Heart left ventricle (tissue), 7 donors: ENCODE data around the genes CASP5, RAB39A and ATM.

GRCh38 chr11:102552314-102553019 is 21.9 kb upstream of the MMP7 start:
- PRO-cap, 6 experiments = no peak in any of the 6 experiments
- RAMPAGE, long total RNA, 2 experiments = no peak in any of the 2 experiments
- RRBS = no CpG with 5 or more reads among the region's 10 CpGs

DNA sequence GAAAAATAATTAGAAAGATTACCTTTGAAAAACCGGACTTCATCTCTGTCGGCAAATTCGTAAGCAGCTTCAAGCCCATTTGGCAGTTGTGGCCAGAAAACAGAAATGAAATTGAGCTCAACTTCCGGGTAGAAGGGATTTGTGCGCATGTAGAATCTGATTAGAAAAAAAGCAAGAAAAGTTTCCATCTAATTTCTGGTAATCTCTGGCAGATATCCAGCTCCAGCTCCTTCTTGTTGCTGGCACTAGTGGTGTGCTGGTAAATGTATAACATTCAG is 5.4 kb downstream of the MMP1 start:
- PRO-cap, 6 experiments = no peak in any of the 6 experiments
- RAMPAGE, long total RNA, 2 experiments = no peak in any of the 2 experiments
- RRBS = 85% methylated on average over 4 of the region's 5 CpGs

DNA sequence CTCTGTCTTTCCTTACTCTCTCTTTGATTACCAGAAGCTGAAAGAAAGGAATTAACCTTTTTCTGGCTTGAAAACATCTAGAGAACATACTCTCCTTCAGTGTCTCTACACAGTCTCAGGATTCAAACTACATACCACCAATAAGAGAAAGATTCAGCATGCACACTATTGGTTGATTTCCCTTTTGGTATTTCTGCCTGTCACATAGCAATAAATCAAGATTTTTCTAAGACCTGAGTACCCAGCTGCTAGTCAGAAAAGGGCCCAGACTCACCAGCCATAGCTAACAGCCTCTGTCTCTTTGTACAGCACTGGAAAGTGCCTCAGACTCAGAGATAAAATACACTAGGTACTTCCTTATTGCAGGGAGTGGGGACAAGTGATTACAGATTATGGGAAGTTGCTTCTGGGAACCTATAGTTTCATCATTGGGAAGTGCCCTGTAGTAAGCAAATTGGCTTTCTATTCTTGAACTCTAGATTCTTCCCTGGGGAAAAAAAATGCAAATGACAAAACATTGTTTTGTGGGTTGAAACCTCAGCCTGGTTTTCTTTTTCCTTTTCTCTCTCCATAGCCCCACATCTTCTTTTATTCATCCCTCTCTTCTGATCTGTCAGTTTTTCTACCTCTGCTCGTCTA is at the start of gene CASP5:
Gene CASP5, minus strand, starts transcription at position 313 of the 639 bp plus-strand sequence.
- PRO-cap, 6 experiments = no peak in any of the 6 experiments
- RAMPAGE, long total RNA, 2 experiments = no peak in any of the 2 experiments
- RRBS = no CpG with 5 or more reads among the region's 1 CpG

GRCh38 chr11:105960953-105961336 is 61.1 kb downstream of the MSANTD4 start:
- PRO-cap, 6 experiments = no peak in any of the 6 experiments
- RAMPAGE, long total RNA, 2 experiments = no peak in any of the 2 experiments
- RRBS = no CpG with 5 or more reads among the region's 5 CpGs

DNA sequence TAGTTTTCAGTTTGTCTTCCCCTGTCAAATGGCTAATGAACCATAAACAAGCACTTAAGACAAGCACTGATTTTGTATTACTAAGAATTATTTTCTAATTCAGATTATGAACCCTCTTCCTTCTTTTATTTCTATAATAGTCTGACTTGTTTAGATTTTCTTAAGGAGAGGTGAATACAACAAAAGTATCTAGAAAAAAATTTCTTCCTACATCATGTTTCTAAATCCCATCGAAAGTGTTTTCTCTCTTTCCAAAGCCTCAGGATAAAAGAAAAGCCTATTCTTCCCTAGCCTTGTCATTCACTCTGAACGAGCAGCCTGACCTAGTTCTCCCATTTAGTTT is 209.0 kb upstream of the GUCY1A2 start:
- PRO-cap, 6 experiments = no peak in any of the 6 experiments
- RAMPAGE, long total RNA, 2 experiments = no peak in any of the 2 experiments
- RRBS = no CpG with 5 or more reads among the region's 2 CpGs

- PRO-cap, 6 experiments = no peak in any of the 6 experiments
- RAMPAGE, long total RNA, 2 experiments = no peak in any of the 2 experiments
- RRBS = no CpG with 5 or more reads among the region's 8 CpGs
Measured at GRCh38 chr11:107856801-107857397, 1.7 kb downstream of the SLC35F2 start.

- PRO-cap, 6 experiments = peak in 1 of 6 experiments; most common plus-strand start chr11:107928435 (in 1)
- RAMPAGE, long total RNA, 2 experiments = start-site peak on the plus strand in 1 of 2 experiments, at chr11:107928446-107928462 at its widest, 8 reads per replicate
- RRBS = 1% methylated on average over 13 of the region's 45 CpGs
Measured at GRCh38 chr11:107928330-107928727, at the start of gene RAB39A. Gene RAB39A, plus strand, starts transcription at chr11:107928448.

GRCh38 chr11:108222853-108223884 is at the start of gene ATM:
Gene ATM, plus strand, starts transcription at chr11:108223067.
- PRO-cap, 6 experiments = peak in 6 of 6 experiments; most common plus-strand start chr11:108223326 (in 3); most common minus-strand start chr11:108223273 (in 2)
- RAMPAGE, long total RNA, 2 experiments = start-site peak on the plus strand in 2 of 2 experiments, at chr11:108223055-108223626 at its widest, 9 to 329 reads per replicate
- RRBS = no CpG with 5 or more reads among the region's 58 CpGs

- PRO-cap, 6 experiments = no peak in any of the 6 experiments
- RAMPAGE, long total RNA, 2 experiments = no peak in any of the 2 experiments
- RRBS = no CpG with 5 or more reads among the region's 9 CpGs
Measured at GRCh38 chr11:108225684-108226419, 3.0 kb downstream of the ATM start.

GRCh38 chr11:108357716-108358376 is 109.5 kb downstream of the C11orf65 start:
- PRO-cap, 6 experiments = no peak in any of the 6 experiments
- RAMPAGE, long total RNA, 2 experiments = no peak in any of the 2 experiments
- RRBS = no CpG with 5 or more reads among the region's 12 CpGs

DNA sequence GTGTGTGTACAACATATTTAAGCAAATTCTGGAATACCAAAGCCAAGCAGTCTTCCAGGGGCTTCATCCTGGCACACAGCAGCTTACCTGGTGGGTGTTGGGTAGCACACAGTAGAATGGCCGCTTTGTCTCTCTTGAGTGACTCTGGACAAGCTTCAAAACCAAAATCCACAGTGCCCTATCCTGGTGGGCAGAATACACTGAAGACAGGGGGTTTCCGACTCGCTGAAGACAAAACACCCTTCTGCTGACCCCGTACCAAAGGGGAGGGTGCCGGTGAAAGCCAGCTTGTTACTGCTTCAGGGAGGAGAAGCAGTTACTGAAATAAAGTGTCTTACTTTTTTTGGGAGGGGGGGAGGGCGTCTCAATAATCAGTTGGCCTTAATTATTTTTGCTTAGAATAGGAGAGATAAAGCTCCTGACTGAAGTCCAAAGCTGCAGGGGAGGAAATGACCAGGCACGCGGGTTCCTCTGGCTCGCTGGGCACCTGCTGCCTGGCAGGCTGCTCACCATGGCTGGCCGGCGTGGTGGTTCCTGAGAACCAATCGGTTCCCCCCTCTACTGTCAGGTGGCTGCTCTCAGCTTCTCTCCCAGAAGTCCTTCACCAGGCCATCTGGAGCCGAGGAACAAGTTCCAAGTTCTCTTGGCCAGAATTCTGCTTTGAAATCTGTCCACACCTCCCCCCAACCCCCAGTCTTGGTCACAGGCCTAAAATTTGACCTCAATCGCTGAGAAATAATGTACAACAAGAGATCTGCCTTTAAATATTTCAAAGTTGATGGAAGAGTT is 25.5 kb downstream of the EXPH5 start:
- PRO-cap, 6 experiments = no peak in any of the 6 experiments
- RAMPAGE, long total RNA, 2 experiments = no peak in any of the 2 experiments
- RRBS = no CpG with 5 or more reads among the region's 14 CpGs

- PRO-cap, 6 experiments = no peak in any of the 6 experiments
- RAMPAGE, long total RNA, 2 experiments = no peak in any of the 2 experiments
- RRBS = no CpG with 5 or more reads among the region's 3 CpGs
Measured at GRCh38 chr11:108672171-108672586, 7.3 kb downstream of the DDX10 start.

- PRO-cap, 6 experiments = no peak in any of the 6 experiments
- RAMPAGE, long total RNA, 2 experiments = no peak in any of the 2 experiments
- RRBS = no CpG with 5 or more reads among the region's 8 CpGs
Measured at GRCh38 chr11:109940814-109941194, 152.4 kb upstream of the ZC3H12C start.

DNA sequence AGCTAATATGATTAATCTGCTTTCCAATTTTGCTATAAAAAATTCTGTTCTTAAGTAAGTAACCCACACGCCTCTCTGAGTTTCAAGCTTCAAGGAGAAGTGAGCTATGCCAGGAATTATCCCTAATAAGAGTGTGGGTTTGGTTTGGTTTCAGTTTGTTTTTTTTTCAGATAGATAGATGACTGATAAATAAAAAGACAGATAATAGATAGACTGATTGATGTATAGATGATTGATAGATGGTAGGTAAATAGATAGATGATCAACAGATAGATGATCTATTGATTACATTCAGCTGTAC is 29.6 kb upstream of the ZC3H12C start:
- PRO-cap, 6 experiments = no peak in any of the 6 experiments
- RAMPAGE, long total RNA, 2 experiments = no peak in any of the 2 experiments
- RRBS = no CpG with 5 or more reads among the region's 1 CpG

GRCh38 chr11:110253864-110254400 is 42.5 kb downstream of the RDX start:
- PRO-cap, 6 experiments = no peak in any of the 6 experiments
- RAMPAGE, long total RNA, 2 experiments = no peak in any of the 2 experiments
- RRBS = no CpG with 5 or more reads among the region's 4 CpGs

GRCh38 chr11:110255189-110255453 is 41.3 kb downstream of the RDX start:
- PRO-cap, 6 experiments = no peak in any of the 6 experiments
- RAMPAGE, long total RNA, 2 experiments = no peak in any of the 2 experiments
- RRBS = no CpG with 5 or more reads among the region's 1 CpG

DNA sequence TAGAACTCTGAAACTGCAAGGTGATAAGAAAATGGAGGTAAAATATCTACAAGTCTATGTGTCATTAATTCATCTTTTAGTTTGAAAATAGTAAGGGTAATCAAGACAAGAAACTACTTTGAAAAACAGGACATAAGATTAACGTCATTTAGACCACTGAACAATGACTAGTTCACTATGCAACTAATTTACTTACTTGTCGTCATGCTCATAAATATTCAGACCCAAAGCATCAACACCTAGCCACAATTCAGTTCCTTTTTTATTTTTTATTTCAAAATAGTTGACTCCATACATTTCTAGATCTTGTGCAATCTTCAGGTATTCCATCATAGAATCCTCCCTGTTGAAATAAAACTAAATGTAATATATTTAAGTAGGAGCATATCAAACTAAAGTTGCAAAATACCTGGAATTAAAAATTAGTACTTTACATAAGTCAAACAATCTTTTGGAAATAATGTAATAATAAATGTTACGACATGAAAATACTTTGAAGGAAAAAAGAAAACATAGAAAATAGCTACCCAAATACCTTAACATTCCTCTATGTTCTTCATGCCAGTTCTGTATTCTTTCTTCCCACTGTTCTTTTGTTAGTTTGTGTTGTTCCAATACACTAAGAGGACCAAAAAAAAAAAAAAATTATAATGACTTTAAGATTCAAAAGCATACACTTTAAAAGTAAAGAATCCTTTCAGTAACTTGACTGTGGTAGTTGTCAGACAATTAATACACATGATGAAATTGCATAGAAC is 38.7 kb downstream of the RDX start:
- PRO-cap, 6 experiments = no peak in any of the 6 experiments
- RAMPAGE, long total RNA, 2 experiments = no peak in any of the 2 experiments
- RRBS = no CpG with 5 or more reads among the region's 3 CpGs

DNA sequence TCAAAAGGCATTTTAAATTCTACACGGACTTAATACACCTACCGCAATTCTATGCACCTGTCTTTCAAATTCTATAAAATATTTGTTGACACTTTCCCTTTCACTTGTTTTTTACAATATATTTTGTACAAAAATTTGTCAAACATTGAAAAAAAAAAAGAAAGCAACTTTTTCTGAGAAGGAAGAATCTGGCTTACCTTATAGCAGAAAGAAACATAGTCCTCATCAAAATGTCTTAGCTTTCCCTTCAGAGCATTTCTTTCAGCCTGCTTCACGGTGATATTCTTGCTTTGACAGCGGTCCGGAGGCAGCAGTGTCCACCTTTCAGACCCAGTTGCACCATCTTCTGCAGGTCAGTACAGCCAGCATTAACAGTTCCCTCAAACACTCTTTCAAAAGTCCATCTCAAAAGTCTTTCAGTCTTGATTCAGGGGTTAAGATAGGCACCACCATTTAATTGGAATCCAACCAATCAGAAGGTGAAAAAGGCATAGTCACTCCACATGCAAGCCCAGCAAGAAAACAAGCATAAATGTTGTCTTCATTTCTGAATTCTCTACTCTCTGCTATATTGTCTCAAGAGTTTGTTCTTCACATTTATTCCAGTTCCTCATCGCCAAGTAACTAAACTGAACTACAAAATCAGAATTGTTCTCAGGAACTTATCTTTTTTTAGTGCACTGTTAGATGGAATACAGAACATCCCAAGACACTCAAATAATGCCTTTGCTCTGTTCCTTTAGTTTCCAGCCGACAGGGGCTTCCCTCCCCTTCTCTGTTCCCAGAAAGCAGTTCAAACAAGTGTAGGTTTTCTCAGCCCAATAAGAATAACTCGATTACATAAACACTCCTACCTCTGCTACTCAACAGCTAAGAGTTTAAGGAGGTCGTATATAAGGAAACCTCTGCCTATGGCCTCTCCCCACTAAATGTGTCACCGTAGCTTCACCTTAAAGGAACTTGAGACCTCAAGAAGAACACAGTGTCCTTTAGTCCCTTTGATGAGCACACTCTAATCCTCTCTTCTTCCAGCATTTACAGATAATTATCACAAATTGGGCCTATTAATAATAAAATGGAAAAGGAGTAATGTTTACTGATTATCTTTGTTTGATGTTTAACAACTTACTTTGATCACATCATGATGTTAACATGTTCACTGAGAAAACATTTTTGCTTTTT is 6.7 kb downstream of the POU2AF3 start:
- PRO-cap, 6 experiments = no peak in any of the 6 experiments
- RAMPAGE, long total RNA, 2 experiments = no peak in any of the 2 experiments
- RRBS = no CpG with 5 or more reads among the region's 10 CpGs

DNA sequence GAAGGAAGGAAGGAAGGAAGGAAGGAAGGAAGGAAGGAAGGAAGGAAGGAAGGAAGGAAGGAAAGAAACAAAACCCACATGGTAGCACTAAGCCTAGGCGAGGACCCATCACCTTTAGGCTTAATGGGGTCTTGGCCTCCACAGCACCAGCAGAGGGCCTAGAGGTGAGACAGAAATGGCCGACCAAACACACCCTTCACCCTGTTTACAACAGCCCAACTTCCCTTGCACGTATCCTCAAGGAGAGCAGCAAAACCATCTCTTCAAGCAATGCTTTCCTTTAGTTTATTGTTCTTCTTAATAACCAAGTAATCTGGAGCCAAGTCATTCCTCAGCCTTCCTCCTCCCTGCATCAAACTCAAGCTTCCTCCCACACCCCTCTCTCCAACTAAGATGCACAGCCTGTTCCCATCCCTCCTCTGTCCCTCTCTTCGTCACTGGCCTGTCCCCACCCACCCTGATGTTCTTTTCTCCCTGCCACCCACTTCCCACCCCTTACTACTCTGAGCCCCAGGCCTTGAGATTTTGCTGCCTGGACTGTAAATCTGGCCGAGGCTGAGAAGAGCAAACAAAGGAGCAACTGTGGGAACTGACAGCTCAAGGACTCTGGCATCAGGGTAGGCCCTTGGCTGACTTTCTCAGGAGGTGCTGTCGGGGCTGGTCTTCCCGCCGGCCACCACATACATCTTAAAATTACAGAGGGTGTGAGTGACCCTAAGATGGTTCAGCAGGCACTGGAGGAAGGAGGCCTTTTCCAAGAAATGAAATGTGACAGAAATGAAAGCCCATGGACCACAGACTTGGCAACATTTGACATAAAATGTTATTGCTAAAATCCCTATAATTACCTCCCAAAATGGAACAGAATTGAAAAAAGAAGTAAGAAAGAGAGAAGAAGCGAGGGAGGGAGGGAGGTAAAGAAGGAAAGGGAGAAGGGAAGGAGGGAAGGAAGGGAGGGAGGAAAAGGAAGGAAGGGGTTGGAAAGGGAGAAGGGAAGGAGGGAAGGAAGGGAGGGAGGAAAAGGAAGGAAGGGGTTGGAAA is 25.8 kb downstream of the POU2AF1 start:
- PRO-cap, 6 experiments = no peak in any of the 6 experiments
- RAMPAGE, long total RNA, 2 experiments = no peak in any of the 2 experiments
- RRBS = no CpG with 5 or more reads among the region's 9 CpGs

DNA sequence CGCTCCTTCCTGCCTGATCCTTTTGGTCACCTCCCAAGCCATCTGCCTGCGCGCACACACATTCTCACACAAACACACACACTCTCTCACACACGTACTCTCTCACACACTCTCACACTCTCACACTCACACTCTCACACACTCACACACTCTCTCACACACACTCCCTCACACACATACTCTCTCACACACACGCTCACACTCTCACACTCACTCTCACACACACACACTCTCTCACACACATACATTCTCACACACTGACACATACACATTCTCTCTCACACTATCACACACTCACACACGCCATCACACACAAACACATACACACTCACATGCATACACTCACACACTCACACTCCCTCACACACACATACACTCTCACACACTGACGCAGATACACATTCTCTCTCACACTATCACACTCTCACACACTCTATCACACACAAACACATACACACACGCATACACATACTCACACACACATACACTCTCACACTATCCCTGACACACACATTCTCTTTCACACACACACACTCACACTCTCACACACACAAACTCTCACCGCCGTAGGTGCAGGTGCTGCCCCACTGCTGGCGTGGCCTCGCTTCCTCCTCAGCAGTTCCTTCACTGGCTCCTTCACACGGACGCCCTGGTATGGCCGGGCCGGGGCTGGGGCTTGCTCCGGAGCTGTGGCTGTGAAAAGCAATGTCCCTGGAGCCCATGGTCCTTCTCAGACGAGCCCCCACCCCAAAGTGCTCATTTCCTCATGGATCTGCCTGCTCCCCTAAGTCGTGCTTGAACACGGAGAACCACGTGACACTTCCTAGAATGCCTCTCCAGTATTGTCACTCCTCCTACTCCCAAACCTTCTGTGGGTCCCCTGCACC is 20.6 kb downstream of the POU2AF1 start:
- PRO-cap, 6 experiments = no peak in any of the 6 experiments
- RAMPAGE, long total RNA, 2 experiments = no peak in any of the 2 experiments
- RRBS = no CpG with 5 or more reads among the region's 21 CpGs